T-cell (primary cell): ENCODE measurements around a stretch of chr14.

DNA sequence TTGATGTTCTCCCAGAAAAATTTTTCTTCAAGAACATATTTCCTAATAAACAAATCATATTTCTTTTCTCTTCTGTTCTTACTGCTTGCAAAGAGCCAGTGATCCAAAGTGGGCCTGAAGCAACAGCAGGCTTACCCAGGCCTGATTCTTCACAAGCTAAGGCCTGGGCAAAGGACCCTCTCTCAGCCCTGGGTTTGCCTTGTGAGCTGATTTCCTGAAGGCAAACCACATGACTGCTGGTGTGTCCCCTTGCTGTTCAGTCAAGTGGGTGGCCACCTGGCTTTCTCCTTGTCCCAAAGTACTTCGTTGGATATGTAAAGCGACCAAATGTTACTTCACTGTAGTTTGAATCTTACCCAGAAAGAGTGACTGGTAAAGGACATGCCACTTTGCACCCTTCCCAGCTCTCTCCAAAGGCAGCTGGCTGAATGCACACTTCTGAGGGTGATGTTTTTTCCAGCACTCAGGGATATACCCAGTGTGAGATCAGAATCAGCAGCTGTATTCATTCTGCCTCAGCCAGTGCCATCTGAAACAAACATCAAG, 392.9 kb downstream of the ZFP36L1 start:
- PRO-cap, 7 experiments, result no peak in any of the 7 experiments

GRCh38 chr14:68476135-68477470, 316.3 kb downstream of the ZFP36L1 start:
- PRO-cap, 7 experiments, result no peak in any of the 7 experiments

- PRO-cap, 7 experiments, result no peak in any of the 7 experiments
These were observed 280.5 kb downstream of the ZFP36L1 start for GRCh38 chr14:68512246-68512956.

GRCh38 chr14:68546864-68547339, 246.0 kb downstream of the ZFP36L1 start:
- PRO-cap, 7 experiments, result no peak in any of the 7 experiments

DNA sequence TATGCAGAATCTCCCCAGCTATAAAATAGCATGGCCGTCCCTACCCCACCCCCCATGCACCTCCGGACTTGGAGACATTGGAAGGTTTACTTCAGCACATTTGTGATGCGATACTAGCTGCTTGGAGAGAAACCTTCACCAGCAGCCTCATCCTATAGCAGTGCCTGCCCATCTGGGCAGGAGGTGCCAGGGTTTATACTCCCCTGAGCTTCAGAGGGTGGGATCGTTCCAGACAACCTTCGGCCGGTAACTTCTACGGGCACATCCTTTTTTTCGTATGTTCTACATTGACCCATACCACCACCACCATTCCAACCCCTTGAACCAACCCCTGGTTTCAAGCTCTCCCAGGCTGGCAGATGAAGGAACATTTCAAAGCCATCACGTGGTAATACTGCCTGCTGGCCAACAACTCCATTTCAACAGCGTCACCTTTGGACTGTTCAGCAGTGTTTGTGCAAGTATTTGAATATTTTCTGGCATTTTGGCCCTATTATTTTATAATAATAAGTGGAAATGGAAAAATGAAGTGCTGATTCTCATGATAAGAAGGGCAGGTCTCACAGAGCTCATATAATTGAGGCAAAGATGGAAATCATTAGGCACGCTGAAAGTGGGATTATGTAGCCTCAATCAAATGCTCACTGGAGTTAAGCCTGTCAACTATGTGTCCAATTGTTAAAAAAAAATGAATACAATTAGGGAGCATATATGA, 162.3 kb downstream of the ZFP36L1 start:
- PRO-cap, 7 experiments, result no peak in any of the 7 experiments

GRCh38 chr14:68774552-68774910, 18.3 kb downstream of the ZFP36L1 start:
- PRO-cap, 7 experiments, result no peak in any of the 7 experiments

DNA sequence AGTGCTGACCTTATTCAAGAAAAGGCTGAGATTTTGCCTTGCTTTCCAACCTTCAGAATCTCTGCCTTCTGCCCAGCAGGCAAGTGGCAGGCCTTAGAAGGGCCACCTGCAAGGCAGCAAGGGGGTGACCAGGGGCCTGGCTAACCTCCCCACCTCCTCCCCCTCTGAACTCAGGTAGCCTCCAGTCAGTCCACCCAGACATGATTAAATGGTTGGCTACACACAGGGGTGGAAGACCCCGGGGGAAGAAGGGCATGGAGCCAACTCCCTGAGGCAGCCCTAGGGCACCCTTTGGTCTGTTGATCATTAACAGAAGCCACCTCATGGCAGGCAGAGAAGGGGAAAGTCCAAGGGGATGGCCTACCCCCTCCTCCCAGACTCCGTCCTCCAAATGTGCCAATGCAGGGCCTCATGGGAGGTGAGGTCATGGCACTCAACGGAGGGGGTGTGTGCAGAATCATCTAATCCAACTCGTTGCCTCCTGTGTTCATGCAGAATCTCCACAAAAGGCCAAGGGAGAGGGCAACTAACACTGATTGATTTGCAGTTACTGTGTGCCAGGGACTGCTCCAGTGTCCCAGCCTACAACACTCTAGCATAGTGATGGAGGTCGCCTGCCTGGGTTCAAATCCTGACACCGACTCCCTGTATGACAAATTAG, 8.4 kb downstream of the ZFP36L1 start:
- PRO-cap, 7 experiments, result no peak in any of the 7 experiments

- PRO-cap, 7 experiments, result no peak in any of the 7 experiments
These were observed 7.9 kb downstream of the ZFP36L1 start for GRCh38 chr14:68784964-68785466.

DNA sequence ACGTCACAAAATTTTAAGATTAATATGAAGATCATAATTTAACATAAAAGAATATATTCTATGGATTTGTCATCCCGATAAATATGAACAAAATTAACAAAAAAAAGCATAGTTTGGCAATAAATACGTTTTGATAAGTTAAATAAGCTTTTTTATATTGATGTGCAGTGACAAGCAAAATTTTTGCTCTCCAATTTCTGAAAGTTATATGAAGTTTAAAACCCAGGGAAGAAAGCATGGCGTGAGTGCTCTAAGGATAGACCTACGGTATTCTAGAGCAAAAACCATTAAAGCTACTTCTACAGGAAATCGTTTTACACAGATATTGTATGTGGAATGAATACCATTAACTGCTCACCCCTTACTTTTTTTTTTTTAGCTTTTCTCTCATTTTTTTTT, 4.6 kb downstream of the ZFP36L1 start:
- PRO-cap, 7 experiments, result no peak in any of the 7 experiments

DNA sequence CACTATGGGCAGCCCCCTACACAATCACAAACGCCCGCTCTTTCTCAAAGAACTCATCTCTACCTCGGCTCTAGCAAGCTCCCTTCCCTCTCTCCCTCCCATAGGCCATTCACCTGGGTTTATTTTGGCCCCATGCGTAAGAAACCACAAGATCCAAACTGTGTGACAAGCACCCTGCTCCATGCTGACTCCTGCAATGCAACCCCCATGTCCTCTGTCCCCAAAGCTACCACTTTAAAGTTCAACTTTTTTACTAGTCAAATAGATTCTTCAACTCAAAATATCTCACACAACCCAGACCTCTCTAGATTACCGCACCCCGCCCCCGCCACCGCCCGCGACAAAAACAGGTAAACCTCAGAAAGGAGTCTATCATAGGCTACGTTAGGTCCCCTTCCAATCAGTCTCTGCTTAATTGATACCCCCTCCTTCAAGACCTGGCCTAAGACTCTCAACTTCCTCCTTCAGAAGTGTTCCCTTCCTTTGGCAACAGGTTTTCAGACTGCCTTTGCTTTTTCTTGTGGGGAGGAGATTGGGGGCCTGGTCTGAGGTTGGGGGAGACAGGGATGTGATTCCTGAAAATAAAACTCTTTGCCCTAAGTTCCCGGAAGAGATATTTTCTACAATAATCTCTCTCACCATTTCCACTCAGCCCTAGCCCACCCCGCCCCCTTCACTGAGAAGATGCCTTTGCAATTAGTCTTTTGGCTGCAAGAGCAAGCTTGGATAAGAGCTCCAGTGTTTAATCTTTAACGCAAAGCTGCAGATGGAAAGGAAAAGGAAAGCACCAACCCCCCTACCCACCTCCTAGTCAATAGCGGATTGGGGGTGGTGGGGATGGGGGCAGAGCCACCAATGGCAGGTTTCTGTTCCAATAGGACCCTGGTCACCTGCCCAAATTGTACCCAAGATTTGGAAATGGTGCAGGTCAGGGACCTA, 2.1 kb downstream of the ZFP36L1 start:
- PRO-cap, 7 experiments, result peak in 3 of 7 experiments; most common plus-strand start position 460 of the sequence (in 2); most common minus-strand start position 236 of the sequence (in 2)

- PRO-cap, 7 experiments, result no peak in any of the 7 experiments
These were observed 32.9 kb upstream of the ZFP36L1 start for GRCh38 chr14:68825702-68826312.

- PRO-cap, 7 experiments, result no peak in any of the 7 experiments
These were observed 67.4 kb downstream of the ACTN1 start for GRCh38 chr14:68911754-68912008.

DNA sequence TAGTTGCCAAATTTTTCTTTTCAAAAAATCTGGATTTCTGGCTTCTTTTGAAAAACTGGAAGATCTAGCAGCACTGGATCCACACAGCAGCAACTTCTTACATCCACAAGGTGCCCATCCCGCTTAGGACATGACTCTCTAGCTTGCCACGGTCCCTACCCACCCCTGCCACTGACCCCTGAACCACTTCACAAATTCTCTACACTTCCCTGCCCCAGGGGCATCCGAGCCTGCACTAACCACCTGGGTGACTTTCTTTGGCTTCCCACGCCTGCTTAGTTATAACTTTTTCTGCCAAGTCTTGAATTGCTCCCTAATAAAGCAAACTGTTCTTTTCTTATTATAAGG, 60.0 kb downstream of the ACTN1 start:
- PRO-cap, 7 experiments, result no peak in any of the 7 experiments

GRCh38 chr14:68931632-68931982, 47.5 kb downstream of the ACTN1 start:
- PRO-cap, 7 experiments, result no peak in any of the 7 experiments

DNA sequence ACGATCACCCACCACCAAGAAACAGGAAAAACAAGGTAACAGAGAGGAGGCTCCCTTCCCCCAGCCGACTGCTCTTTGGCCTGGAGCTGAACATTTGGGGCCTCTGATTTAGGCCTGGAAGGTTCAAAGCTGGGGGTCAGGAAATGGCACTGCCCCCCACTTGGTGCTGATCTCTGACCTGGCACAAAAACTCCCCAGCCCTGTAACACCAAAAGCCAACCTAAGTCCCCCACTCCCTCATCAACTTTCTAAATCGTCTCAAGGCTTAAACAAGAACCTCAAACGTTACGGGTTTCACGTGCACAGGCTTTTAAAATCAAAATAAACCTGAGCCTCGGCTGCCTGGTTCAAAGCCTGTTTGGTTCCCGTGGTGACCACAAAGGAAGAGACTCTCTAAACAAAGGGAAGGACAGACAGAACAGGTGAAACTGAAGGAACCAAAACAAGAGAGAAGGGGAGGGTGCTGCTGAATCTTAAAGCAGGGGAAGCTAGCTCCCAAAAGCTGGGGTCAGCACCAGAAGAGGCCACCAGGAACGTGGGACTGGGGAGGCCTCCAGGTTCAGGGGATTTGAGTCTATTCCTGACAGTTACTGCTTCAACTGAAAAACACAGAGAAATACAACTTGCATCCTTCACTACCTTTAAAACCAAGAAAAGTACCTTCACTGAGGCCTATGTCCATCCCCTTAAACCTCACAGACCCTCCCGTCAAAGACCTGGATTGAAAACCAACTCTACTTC, 8.8 kb downstream of the ACTN1 start:
- PRO-cap, 7 experiments, result peak in 7 of 7 experiments; most common plus-strand start position 440 of the sequence (in 4); most common minus-strand start position 250 of the sequence (in 5)

- PRO-cap, 7 experiments, result no peak in any of the 7 experiments
These were observed 25.5 kb upstream of the ACTN1 start for GRCh38 chr14:69004646-69005032.

DNA sequence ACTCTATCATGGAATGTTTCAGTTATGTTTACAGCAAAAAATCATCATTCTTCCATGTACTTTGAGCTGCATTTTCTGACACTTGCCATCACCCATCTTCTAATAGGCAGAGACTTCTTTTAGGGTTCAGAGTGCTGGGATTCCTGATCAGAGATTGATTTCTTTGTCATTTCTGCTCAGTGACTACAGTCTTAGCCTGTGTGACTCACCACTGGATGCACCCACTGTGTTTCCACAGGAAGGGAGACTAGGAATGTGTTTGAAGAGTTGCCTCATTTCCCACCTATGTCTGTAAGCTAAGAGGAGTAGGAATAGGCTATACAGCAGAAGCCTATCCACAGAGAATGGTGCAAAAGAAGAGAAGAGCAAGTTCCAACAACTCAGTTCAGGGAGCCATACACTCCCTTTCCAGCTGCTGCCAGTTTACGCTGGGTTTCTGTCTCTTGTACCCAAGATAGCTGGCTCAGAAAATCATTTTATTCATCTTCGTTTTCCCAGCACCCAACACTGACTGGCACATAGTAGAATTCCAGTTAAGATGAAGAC, 60.2 kb upstream of the ACTN1 start:
- PRO-cap, 7 experiments, result no peak in any of the 7 experiments

- PRO-cap, 7 experiments, result no peak in any of the 7 experiments
These were observed 64.0 kb upstream of the ACTN1 start for GRCh38 chr14:69042716-69043934.

DNA sequence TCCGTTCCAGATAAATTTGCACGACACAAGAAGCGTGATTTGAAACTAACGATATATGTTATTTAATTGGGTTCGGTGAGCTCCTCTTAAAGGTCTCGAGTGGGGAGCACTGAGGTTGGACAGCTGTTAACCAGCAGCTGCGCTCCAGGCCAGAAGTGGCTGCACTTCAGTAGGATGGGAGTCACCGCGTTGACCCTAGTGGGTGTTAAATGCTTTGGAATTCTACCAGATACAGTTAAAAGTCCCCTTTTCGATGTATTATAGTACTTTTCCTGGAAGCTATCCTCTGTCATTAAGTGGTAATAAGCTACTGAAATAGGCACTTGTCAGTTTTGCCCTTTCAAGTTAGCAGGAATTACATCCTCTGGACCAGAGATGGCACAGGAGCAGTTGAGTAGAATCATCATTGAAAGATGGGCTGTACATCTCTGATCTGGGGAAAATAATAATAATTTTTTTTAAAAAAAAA, 1.1 kb upstream of the DCAF5 start:
- PRO-cap, 7 experiments, result no peak in any of the 7 experiments

- PRO-cap, 7 experiments, result no peak in any of the 7 experiments
These were observed 12.5 kb upstream of the GALNT16 start for GRCh38 chr14:69247497-69247833.